Thyroid gland (tissue), 7 donors: ENCODE measurements around the gene FANCE.

DNA sequence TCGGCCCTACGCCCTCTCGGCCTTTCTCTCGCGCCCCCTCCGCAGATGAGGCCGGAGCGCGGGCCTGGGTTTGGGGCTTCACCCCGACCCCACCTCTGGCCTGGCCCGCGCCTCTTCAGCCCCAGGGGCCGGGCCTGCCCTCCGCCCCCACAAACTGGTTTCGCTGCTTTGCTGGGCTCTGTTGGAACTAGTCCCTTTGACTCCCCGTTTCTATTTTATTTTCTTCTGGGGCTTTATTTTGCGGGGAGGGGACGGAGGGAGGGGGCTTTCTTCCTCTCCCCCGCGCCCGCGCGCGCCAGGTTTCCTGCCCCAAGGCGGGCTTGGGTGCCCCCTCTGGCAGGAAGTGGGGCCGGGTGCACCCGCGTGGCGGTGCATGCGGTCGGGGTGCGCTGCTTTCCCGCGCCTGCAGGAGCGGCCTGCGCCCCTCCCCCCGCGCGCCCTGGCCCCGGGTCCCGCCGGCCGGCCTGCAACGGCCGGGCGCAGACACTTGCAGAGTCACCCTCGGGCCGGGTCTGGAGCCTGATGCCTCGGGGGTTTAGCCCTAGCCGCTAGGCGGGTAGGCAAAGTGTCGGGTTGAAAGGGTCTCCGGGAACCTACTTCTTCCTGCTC, 1.3 kb downstream of the HMGA1 start:
- PRO-cap, 2 experiments, result peak in 1 of 2 experiments; most common plus-strand start position 364 of the sequence (in 1); most common minus-strand start position 97 of the sequence (in 1)
- RAMPAGE, long total RNA, 5 experiments, result no peak in any of the 5 experiments

- PRO-cap, 2 experiments, result no peak in any of the 2 experiments
- RAMPAGE, long total RNA, 5 experiments, result no peak in any of the 5 experiments
Observed at GRCh38 chr6:34240460-34241478, 4.1 kb downstream of the HMGA1 start.

- PRO-cap, 2 experiments, result no peak in any of the 2 experiments
- RAMPAGE, long total RNA, 5 experiments, result no peak in any of the 5 experiments
Observed at GRCh38 chr6:34246259-34247143, 2.3 kb downstream of the SMIM29 start.

GRCh38 chr6:34318964-34320017, 70.5 kb upstream of the SMIM29 start:
- PRO-cap, 2 experiments, result no peak in any of the 2 experiments
- RAMPAGE, long total RNA, 5 experiments, result no peak in any of the 5 experiments

DNA sequence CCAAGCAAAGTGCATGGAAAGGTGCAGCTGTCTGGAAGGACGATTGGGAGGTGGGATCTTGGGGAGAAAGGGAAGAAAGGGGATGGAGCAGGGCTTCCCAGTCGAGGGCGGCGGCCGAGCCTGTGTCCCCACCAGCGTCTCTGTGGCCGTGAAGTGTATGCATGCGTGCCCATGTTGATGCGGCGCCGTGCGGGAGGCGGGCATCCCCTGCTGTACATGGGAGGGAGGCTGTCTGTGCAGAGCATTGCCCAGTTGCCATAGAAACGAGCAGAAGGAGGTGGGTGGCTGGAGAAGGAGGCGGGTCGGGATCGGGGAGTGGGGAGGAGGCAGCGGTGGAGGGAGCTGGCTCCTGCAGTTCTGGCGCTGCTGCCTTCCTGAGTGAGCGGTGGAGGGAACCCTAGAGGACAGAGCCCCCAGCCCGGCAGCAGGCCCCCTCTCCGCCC, 41.6 kb downstream of the SPDEF start:
- PRO-cap, 2 experiments, result no peak in any of the 2 experiments
- RAMPAGE, long total RNA, 5 experiments, result no peak in any of the 5 experiments

DNA sequence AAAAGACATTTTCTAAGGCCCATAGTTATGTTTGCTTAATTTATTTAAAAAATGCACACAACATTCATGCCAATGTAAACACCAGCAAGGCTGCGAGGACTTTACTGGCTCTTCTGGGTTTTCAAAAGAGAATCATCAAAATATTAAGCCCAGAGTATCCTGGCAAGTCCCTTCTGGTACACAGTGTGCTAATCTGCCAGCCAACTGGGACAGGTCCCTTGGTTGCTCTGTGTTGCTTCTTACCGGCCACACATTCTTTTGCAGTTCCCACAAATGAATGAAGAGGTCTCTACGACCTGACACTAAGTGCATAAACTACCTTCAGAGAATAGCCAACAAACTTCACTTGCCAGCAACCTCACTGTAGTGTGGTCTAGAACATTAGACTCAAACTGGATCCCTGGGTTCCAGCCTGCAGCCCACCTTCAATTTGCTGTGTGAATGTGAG, 42.6 kb upstream of the SPDEF start:
- PRO-cap, 2 experiments, result no peak in any of the 2 experiments
- RAMPAGE, long total RNA, 5 experiments, result no peak in any of the 5 experiments

- PRO-cap, 2 experiments, result no peak in any of the 2 experiments
- RAMPAGE, long total RNA, 5 experiments, result no peak in any of the 5 experiments
Observed at GRCh38 chr6:34624971-34625640, 69.0 kb upstream of the SPDEF start.

DNA sequence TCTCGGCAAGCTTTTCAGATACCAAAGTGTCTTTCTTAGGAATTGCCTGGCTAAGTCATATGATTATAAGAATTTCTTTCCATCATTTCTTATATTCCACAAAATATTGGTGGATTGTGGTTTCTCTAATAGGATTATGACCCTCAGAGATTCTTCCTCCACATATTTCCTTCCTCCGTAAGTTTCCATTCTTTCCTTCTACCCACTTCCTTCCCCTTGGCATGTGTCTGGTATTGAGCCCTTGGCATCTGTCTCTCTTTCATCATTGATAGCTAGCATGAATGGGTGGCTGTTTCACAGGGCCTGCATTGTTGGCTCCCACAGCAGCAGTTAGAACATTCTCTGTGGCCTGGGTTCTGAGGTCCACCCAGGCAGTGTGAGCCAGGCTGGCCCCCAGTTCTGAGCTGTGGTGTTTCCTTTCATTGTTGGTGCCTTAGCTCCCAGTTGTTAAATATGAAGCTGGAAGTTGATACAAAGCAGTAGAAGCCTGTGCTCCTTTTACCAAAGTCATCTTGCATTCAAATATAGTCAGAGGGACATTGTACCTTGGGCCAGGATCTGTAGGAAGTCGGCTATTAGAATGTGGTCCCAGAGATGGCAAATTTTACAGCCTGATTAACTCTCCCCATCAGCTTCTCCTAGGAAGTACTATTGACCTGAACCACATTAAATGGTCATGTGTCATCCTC, 125.3 kb downstream of the ANKS1A start:
- PRO-cap, 2 experiments, result peak in 1 of 2 experiments; most common plus-strand start position 396 of the sequence (in 1)
- RAMPAGE, long total RNA, 5 experiments, result no peak in any of the 5 experiments

GRCh38 chr6:35017413-35018360, 123.5 kb downstream of the TCP11 start:
- PRO-cap, 2 experiments, result peak in 2 of 2 experiments; most common plus-strand start chr6:35017476 (in 1); most common minus-strand start chr6:35018008 (in 2)
- RAMPAGE, long total RNA, 5 experiments, result no peak in any of the 5 experiments

- PRO-cap, 2 experiments, result no peak in any of the 2 experiments
- RAMPAGE, long total RNA, 5 experiments, result no peak in any of the 5 experiments
Observed at GRCh38 chr6:35057874-35058570, 83.1 kb downstream of the TCP11 start.

GRCh38 chr6:35346504-35347288, 4.3 kb downstream of the PPARD start:
- PRO-cap, 2 experiments, result no peak in any of the 2 experiments
- RAMPAGE, long total RNA, 5 experiments, result no peak in any of the 5 experiments

DNA sequence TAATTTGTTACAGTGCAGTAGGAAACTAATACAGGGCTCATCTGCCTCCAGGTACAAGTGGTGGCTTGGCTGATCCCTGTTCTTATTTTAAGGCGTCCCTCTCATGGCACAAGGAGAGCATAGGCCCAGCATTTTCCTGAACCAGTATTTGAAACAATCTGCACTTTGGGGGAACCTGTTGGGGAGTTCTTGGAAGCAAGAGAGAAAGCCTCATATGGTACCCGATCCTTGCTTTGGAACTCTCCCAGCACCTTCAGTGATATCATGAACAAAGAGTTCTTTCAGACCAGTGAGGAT, 16.0 kb downstream of the PPARD start:
- PRO-cap, 2 experiments, result no peak in any of the 2 experiments
- RAMPAGE, long total RNA, 5 experiments, result no peak in any of the 5 experiments

DNA sequence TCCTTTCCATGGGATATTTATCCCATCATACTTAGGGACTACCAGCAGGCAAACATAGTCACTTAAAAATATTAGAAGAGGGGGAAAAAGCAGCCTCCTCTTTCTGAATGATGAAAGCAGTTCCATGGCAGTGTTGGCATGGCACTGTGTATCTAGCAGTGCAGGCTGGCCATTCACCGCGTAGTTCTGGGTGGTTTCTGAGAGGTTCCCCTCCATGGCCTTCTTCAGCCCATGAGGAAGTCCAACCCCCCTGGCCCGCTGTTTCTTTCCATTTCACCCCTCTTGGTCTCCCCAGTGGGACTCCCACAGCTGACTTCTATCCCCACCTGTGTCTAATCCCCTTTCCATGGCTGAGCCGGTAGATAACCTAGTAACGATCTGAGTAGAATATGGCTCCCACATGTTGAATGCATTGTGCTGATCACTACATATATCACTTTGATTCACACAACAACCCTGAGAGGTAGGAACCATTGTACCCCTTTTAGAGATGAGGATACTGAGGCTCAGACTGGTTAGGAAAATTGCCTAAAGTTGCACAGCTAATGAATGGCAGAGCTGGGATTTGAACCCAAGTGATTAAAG, 17.1 kb downstream of the PPARD start:
- PRO-cap, 2 experiments, result no peak in any of the 2 experiments
- RAMPAGE, long total RNA, 5 experiments, result no peak in any of the 5 experiments

GRCh38 chr6:35371021-35371461, 28.7 kb downstream of the PPARD start:
- PRO-cap, 2 experiments, result no peak in any of the 2 experiments
- RAMPAGE, long total RNA, 5 experiments, result no peak in any of the 5 experiments

DNA sequence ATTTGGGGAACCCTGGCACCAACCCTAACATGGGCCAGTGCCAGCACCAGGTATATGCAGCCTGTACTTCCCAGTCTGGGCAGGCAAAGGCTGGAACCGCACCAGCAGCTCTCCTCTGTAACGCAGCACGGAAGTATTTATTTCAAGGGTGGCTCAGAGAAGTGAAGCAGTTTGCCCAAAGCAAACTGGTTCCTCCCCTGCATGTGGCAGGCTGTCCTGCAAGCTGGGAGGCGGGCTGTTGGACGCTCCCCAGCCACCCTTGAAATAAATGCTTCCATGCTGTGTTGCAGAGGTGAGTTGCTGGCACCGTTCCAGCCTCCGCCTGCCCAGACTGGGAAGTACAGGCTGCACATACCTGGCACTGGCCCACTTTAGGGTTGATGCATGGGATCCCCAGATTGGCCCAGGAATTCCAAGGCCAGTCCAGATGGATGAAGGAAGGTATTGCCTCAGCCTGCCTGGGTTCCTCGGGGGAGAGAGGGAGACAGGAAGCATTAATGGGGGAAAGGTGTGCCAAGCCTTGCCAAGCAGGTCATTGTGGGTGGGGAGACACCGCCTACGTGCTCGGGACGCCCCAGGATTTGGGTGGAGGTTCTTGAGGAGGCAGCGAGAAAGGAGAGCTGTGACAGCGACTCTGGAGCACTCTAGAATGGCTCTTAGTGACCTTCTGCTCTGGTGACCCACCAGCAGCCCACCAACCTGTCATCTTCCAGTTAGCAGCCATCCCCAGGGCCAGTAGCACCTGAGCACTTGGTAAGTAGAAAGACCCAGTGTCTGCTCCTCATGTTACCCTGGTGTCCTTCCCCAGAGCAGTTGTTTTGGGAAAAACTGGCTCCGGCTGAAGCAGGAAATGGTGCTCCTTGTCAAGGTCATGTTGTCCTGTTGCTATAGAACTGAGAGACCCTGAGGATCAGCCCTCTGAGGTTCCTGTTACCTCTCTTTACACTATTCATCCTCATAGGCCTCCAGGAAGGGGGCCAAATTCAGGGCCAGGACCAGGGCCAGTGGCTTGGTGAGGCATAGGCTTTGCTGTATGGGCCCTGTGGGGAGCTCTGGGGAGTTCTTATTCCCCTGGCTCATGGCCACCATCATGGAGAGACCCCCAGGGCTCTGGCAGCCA, 50.1 kb downstream of the PPARD start:
- PRO-cap, 2 experiments, result peak in 1 of 2 experiments; most common plus-strand start position 421 of the sequence (in 1); most common minus-strand start position 139 of the sequence (in 1)
- RAMPAGE, long total RNA, 5 experiments, result no peak in any of the 5 experiments

DNA sequence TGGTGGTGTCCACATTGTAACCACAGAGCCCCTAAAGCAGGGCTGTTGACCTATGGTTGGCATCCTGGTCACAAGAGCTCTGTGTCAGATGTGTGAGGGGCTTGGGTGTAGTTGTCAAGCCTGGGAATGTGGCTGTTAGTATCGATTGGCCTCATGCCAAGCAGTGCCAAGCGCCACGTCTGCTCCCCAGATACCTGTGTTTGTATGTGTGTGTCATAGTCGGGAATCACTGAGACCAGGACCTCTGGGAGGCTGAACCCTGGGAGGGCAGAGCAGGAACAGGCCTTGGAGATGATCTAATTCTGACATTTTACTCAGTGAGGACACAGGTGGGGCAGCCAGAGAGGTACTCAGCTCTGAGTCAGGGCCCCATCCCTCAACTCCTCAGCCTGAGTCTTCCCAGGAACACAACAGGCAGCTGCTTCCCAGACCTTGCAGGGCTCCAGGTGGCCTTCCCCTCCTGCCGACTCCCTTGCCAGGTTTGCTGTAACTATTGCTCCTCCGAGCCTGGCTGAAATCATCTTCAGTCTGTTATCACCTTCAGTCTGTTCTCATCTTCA, 51.2 kb upstream of the FANCE start:
- PRO-cap, 2 experiments, result peak in 1 of 2 experiments; most common plus-strand start position 392 of the sequence (in 1); most common minus-strand start position 206 of the sequence (in 1)
- RAMPAGE, long total RNA, 5 experiments, result no peak in any of the 5 experiments

DNA sequence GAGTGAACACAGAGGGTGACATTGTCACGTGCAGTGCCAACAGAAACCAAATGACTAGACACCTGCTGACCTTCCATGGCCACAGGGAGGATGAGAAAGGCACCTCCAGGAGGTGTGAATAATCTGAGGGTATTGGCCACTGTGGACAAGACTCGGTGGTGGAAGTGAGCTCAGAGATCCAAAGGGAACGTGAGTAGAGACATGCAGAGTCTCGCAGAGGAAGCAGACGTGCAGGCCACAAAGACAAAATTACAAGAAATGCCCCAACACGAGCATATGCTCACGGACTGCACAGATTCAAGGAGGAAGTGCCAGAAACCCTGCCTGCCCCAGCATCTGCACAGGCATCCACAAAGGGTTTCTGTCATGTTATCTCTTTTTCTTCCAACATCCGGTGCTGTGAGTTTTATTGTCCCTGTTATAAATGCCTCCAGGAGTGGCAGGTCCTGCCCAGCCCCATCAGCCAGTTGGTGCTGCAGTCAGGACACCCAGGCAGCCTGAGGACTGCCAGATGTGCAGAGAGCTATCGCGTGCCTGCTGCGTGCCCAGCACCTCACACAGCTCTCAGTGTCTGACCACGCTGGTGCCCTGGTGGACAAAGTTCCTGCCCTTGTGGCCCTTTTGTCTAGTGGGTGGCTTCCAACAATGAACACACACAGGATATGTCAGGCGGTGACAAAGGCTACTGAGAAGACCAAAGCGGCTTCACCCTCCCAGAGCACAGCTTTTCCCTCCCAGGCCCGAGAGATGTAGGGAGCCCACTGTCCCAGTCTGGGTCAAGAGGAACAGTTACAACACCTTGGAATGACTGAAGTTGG, 34.0 kb upstream of the FANCE start:
- PRO-cap, 2 experiments, result no peak in any of the 2 experiments
- RAMPAGE, long total RNA, 5 experiments, result no peak in any of the 5 experiments

GRCh38 chr6:35427349-35427862, 24.7 kb upstream of the FANCE start:
- PRO-cap, 2 experiments, result no peak in any of the 2 experiments
- RAMPAGE, long total RNA, 5 experiments, result no peak in any of the 5 experiments

DNA sequence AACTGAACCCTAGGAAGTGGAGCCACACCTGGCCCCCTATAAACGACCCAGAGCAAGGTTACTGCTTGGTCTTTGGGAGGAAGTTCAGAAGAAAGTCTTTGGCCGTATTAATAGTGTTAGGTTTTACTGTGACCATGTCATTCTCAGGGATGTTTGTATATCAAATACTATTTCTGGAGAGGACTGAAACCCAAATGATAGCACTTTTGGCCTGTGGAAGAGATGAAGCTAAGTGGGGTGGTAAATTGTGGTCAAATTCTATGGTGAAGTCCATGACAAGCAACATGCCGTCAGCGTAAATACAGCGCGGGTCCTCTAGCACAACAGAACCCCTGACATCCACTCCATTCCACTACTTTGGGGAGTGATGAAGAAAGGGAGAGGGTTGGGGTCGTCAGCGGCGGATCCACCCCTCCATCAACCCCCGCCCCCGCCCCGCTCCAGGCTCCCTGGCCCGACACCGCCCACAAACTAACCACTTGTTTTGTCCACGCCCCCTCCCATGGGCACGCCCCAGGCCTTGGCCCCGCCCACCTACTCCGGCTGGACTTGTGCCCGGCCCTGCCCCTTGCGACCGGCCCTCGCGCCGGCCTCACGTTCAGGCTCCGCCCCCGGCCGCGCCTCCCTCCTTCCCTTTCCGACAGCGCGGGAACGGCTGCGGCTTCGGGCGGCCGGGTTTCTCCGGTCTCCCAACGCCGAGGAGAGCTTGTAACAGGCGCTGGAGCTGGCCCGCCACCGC, at the start of gene FANCE:
Gene FANCE, plus strand, starts transcription at position 628 of the 739 bp plus-strand sequence.
- PRO-cap, 2 experiments, result peak in 2 of 2 experiments; most common plus-strand start position 663 of the sequence (in 2); most common minus-strand start position 459 of the sequence (in 1)
- RAMPAGE, long total RNA, 5 experiments, result no peak in any of the 5 experiments

GRCh38 chr6:35470247-35470410, 1.9 kb downstream of the RPL10A start:
- PRO-cap, 2 experiments, result no peak in any of the 2 experiments
- RAMPAGE, long total RNA, 5 experiments, result no peak in any of the 5 experiments